Endometrial microvascular endothelial cells (primary cell): ENCODE data around the gene DHX32.

GRCh38 chr10:124699943-124700597 is 44.1 kb downstream of the FAM53B start:
- RAMPAGE, long total RNA, result no peak

GRCh38 chr10:124736276-124737179 is 7.7 kb downstream of the FAM53B start:
- RAMPAGE, long total RNA, result no peak

GRCh38 chr10:124802007-124802752 is 561 bp downstream of the ABRAXAS2 start:
- RAMPAGE, long total RNA, result no peak

DNA sequence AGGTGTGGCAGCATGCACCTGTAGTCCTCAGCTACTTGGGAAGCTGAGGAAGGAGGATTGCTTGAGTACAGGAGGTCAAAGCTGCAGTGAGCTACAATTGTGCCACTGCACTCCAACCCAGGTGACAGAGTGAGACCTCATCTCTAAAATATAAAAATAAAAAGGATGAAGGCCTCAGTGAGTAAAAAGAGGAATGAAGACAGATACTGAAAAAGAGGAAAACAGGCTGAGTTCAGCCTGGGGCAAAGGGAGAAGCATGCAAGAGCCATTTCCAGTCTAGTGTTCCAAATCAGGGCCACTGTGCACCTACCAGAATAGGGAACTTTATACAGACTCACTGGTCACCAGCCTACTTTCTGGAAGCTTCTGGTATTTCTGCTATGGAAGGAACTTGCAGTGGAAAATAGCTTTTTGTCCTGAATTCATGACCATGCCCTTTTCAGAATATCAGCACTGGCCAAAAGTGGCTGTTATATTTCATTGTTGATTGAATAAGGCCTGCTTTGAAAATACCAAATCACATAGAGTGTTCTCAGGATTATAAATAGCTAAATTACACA is 28.8 kb downstream of the ABRAXAS2 start:
- RAMPAGE, long total RNA, result no peak

DNA sequence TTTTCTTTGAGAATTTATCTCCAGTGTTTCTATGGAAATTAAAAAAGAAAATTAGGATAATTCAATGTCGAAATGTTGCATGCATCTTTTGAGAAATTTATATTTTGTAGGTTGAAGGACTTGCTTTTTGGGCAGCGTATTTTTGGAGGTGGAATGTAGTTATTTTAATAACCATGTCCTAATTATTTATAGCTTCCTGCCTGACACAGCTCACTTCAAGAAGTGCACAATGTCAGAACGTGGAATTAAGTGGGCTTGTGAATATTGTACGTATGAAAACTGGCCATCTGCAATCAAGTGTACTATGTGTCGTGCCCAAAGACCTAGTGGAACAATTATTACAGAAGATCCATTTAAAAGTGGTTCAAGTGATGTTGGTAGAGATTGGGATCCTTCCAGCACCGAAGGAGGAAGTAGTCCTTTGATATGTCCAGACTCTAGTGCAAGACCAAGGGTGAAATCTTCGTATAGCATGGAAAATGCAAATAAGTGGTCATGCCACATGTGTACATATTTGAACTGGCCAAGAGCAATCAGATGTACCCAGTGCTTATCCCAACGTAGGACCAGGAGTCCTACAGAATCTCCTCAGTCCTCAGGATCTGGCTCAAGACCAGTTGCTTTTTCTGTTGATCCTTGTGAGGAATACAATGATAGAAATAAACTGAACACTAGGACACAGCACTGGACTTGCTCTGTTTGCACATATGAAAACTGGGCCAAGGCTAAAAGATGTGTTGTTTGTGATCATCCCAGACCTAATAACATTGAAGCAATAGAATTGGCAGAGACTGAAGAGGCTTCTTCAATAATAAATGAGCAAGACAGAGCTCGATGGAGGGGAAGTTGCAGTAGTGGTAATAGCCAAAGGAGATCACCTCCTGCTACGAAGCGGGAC is 591 bp downstream of the ZRANB1 start:
- RAMPAGE, long total RNA, result no peak

GRCh38 chr10:124983008-124984022 is 41.4 kb downstream of the ZRANB1 start:
- RAMPAGE, long total RNA, result no peak

GRCh38 chr10:125025765-125026621 is 1.9 kb downstream of the CTBP2 start:
- RAMPAGE, long total RNA, result no peak

- RAMPAGE, long total RNA, result no peak
Observed at GRCh38 chr10:125038501-125039046, 10.7 kb upstream of the CTBP2 start.

GRCh38 chr10:125092976-125094216 is 65.5 kb upstream of the CTBP2 start:
- RAMPAGE, long total RNA, result no peak

DNA sequence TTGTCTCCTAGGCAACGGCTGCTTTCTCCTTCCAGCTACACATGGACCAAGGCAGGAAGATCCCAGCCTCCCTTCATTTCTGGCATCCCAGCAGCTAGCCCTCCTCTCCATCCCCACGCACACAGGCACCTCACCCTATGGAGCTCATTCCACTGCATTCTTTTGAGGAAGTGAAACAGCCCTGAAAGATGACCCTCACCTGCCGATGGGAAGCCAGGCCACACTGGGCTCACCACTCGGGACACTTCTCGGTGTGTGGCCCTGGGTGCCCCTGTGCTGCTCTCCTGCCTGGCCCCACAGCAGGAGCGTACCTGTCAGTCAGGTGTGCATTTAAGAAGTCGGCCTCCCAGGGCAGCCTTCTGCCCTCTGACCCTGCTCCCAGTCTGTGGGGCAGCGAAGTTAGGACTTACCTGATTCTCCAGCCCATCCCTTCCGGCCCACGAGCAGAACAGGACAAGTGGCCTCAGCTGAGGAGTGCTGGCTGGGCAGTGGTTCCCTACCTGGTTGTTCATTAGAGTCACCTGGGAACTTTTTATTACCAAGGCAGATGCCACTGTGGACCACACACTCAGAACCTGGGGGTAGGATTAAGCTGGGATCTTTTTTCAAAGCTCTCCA is 107.8 kb upstream of the CTBP2 start:
- RAMPAGE, long total RNA, result no peak

DNA sequence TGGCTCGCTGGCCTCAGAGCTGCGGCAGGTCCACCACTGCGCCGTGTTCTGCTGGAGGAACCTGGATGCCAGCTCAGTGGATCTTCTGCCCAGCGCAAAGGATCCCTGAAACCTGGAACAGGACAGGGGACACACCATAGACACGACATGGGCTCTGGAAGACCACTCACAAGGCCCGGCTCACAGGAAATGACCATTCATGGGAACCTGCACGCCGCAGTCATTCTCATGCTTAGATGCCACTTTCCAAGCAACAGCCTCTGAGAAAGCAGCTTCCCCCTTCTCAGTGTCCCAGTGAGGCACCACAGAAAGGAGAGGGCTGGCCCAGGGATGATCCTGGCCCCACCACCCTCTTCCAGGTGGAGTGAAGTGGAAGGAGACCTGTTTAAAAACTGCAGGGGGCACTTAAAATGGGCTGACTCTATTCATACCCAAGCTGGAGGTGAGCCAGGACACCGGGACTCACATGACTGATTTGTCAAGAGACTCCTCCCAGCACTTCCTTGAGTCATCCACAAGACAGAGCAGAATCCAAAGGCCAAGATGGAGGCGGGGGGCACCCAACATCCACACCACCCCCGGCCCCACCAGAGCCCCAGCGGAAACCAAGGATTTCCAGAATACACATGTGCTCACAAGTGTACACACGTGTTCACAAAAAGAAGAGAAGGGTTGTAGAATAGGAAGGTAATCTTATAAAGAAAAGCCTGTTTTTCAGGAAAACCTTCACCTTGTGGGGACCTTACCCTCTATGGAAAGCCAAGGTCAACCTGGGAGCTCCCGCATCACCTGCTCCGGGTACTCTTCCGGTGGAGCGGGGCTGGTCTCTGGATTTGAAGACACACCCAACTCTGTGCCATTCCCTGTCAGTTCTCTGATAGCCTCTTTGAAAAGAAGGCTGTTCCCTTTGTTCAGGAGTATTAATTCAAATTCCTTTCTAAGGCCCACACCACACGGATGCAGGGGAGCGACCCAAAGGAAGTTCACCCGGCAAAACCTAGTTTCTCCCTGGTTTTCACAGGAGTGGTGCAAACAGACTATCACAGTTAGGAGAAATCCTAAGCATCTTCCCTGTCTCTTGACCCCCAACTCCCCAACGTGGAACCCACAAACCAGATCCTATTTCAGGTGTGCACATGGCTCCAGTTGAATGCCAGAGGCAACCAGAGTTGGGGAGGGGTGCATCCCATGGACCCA is 121.5 kb upstream of the CTBP2 start:
- RAMPAGE, long total RNA, result no peak

DNA sequence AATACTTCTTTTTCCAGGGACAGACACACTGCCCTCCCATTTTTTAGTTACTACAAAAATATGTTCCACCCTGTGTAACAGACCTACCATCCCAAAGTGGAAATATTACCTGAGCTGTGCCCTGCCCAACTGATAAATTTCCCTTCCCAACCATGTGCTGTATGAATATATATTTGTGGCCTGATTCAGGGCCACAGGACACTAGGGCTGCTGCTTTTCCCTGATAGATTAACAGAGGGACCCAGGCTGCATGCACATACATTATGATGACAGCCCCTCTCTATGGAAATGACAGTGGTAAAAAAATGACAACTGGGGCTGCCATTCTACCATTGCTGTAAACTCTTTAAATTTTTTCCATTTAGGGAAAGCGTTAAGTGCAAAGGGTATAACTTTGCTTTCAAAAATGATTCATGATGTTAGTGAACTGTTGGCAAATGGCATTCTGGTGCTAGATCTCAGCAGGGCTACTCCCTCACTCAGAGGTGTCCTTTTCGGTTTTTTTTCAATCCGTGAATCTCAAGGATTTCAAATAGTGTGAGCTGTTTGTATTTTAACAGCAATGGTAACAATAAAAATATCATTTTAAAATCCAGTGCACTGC is 128.3 kb upstream of the CTBP2 start:
- RAMPAGE, long total RNA, result no peak

- RAMPAGE, long total RNA, result no peak
Observed at GRCh38 chr10:125229969-125230311, 202.1 kb upstream of the CTBP2 start.

- RAMPAGE, long total RNA, result no peak
Observed at GRCh38 chr10:125880440-125881529, at the start of gene DHX32. Gene DHX32 (minus strand): TSS chr10:125881292.

DNA sequence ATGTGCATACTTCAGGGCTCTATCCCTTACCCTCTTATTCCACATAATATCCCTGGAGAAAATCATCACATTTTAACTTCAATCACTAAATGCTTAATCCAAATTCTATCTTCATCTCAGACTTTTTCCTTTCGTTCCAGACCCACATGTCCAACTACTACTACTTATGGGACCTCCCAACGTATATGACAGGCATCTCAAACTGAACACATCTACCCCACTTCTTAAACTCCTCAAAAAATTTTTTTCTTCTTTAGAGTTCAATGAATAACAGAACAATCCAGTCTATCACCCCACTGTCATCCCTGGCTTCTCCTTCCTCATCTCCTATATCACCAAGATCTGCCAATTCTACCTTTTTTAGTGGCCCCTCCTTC is 4.5 kb upstream of the FANK1 start:
- RAMPAGE, long total RNA, result no peak

DNA sequence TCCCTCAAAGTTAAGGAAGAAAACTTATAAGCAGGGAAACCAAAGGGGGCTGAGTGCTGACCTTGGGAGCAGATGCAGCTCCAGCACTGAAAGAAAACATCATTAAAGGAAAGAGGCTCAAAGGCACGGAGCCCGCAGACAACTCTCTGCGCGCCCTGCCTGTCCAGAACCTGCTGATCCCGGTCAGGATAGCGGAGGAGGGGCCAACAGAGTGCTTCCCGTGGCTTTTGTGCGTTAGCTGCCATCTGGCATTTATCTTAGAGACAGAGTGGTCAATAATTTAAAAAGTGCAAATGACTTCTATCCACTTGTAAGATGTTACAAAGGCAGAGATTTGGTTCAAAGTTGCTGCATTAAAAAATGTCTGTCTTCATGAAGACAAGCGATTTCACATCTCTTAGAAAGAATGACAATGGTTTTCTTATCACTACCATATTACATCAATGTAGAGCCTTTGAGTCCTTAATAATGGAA is 162.2 kb downstream of the FANK1 start:
- RAMPAGE, long total RNA, result no peak

- RAMPAGE, long total RNA, result no peak
Observed at GRCh38 chr10:126070396-126071270, 174.3 kb downstream of the FANK1 start.

DNA sequence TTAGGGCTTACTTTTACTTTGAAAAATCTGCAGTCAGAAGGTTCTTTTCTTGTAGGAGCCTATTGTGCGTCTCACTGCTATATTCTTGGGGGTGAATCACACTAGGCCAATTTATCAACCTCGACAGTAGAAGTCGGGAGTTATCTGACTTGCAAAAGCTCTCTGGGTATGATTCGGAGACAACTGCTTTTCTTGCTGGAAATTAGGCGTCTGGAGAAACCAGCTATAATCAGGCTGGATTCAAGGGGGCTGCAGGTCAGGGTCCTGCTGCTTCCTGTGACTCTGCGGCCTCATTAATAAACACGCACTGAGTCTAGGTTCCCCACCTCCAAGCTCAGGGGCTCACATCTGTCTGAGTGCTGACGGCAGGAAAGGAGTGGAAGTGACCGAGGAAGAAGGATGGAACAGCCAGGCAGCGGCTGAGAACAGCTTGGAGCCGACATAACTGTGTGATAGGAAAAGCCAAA is 184.5 kb downstream of the FANK1 start:
- RAMPAGE, long total RNA, result no peak

GRCh38 chr10:126175783-126176285 is 212.4 kb downstream of the ADAM12 start:
- RAMPAGE, long total RNA, result no peak

GRCh38 chr10:126838910-126839860 is 66.0 kb upstream of the DOCK1 start:
- RAMPAGE, long total RNA, result no peak